Upper lobe of left lung (tissue), 5 donors: Measurements from ENCODE around the genes SLC25A26, EOGT and TMF1.

- PRO-cap, 2 experiments, result peak in 2 of 2 experiments; most common plus-strand start chr3:66220990 (in 1); most common minus-strand start chr3:66220804 (in 1)
- RAMPAGE, long total RNA, 4 experiments, result start-site peak on the plus strand in 4 of 4 experiments, at chr3:66220988-66221071 at its widest, 20 to 133 reads per replicate
Observed at GRCh38 chr3:66220577-66221530, at the start of gene SLC25A26. SLC25A26 (plus strand) TSS chr3:66221001.

DNA sequence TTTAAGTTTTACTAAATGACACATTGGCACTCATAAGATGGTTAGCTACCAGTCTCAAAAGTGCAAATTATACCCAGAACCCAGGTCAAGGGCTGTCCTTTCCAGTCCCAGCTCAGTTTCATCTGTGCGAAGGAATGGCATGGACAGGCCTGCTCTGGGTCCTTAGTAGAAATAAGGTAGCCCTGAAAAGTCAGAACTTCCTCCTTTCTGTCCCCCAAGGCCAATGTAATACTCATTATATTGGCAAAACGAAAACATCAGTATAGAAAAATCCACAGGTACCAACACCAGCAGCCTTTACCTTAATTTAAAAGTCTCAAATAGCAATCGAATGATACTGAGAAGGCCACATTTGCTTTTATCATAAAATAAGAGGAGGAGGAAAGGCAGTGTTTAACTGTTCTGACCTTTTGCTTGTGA, 121.7 kb downstream of the LRIG1 start:
- PRO-cap, 2 experiments, result no peak in any of the 2 experiments
- RAMPAGE, long total RNA, 4 experiments, result start-site peak on the minus strand in 1 of 4 experiments, centred at position 273 of the sequence, 37 reads per replicate

DNA sequence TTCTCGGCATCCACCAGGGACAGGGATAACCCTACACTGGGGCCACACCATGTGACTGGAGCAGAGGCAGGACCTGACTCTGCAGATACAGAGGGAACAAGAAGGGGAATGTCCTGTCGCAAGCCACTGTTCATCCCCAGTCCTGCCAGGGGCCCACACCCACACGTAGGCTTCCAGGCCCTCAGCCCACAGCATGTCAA, 68.1 kb downstream of the LRIG1 start:
- PRO-cap, 2 experiments, result peak in 1 of 2 experiments; most common plus-strand start position 126 of the sequence (in 1)
- RAMPAGE, long total RNA, 4 experiments, result no peak in any of the 4 experiments

GRCh38 chr3:66482991-66484082, 17.5 kb downstream of the LRIG1 start:
- PRO-cap, 2 experiments, result no peak in any of the 2 experiments
- RAMPAGE, long total RNA, 4 experiments, result no peak in any of the 4 experiments

DNA sequence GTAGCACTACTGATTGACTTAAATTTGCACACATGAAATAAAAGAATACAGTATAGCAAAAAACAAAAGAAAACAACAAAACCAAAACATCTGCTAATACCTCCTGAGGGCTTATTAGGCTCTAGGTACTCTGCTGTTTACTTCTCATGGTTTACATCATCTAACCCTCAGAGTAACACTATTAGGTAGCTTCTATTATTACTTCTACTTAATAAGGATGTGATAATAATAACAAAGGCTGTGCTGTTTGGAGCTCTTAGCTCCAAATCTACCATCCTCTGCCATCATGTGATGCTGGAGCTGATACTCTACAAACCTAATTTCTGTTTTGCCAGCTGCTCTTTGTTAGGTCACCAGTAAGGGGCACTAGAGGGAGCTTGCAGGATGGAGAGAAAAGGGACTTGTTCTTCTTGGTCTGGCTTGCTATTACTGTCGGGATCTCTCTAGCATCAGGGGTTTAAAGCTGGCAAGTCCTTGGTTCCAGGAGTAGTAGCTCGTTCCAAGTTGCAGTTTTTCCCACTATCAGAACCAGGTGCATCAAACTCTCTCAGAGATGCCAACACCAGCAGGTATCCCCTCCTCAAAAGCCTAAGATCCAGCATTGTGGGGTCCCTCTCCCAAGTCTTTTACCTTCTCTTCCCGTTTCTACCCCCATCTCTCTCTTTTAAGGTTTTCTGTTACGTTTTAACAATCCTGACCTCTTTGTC, 194.9 kb upstream of the KBTBD8 start:
- PRO-cap, 2 experiments, result no peak in any of the 2 experiments
- RAMPAGE, long total RNA, 4 experiments, result no peak in any of the 4 experiments

GRCh38 chr3:66819789-66820193, 178.3 kb upstream of the KBTBD8 start:
- PRO-cap, 2 experiments, result no peak in any of the 2 experiments
- RAMPAGE, long total RNA, 4 experiments, result no peak in any of the 4 experiments

- PRO-cap, 2 experiments, result no peak in any of the 2 experiments
- RAMPAGE, long total RNA, 4 experiments, result no peak in any of the 4 experiments
Observed at GRCh38 chr3:66972225-66972532, 25.9 kb upstream of the KBTBD8 start.

- PRO-cap, 2 experiments, result no peak in any of the 2 experiments
- RAMPAGE, long total RNA, 4 experiments, result no peak in any of the 4 experiments
Observed at GRCh38 chr3:67540077-67540494, 114.3 kb downstream of the SUCLG2 start.

- PRO-cap, 2 experiments, result no peak in any of the 2 experiments
- RAMPAGE, long total RNA, 4 experiments, result no peak in any of the 4 experiments
Observed at GRCh38 chr3:67646676-67647297, 7.6 kb downstream of the SUCLG2 start.

DNA sequence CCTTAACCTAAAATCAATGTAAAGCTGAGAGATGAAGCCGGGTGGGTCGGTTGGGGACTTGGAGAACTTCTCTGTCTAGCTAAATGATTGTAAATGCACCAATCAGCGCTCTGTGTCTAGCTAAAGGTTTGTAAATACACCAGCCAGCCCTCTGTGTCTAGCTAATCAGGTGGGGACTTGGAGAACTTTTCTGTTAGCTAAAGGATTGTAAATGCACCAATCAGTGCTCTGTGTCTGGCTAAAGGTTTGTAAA, 687 bp upstream of the SUCLG2 start:
- PRO-cap, 2 experiments, result no peak in any of the 2 experiments
- RAMPAGE, long total RNA, 4 experiments, result no peak in any of the 4 experiments

- PRO-cap, 2 experiments, result no peak in any of the 2 experiments
- RAMPAGE, long total RNA, 4 experiments, result no peak in any of the 4 experiments
Observed at GRCh38 chr3:67947670-67947942, 56.4 kb upstream of the TAFA1 start.

DNA sequence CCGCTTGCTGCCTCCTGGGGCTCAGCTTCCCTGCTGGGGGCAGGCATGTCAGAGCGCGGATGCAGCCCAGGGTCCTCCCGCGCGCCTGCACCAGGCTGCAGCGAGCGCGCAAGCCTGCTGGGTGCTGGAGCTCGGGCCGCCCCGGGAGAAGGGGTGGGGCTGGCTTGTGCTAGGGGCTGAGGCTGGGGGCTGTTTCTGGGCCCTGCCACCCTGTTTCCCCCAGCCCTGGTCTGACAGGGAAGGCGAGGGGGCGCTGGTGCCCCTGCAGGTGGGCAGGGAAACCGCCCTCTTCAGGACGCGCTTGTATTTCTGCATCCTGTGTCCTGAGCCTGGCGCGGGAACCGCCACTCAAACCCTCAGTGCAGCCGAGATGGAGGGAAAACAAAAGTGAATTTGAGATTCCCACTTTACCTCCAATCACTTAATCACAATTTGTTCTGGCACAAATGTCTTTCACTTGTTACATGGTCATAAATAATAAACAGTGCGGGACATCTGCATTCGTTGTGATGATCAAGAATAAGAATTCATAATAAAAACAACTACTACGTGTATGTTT, 3.9 kb downstream of the TAFA1 start:
- PRO-cap, 2 experiments, result no peak in any of the 2 experiments
- RAMPAGE, long total RNA, 4 experiments, result no peak in any of the 4 experiments

- PRO-cap, 2 experiments, result no peak in any of the 2 experiments
- RAMPAGE, long total RNA, 4 experiments, result no peak in any of the 4 experiments
Observed at GRCh38 chr3:69009560-69010094, 3.9 kb downstream of the EOGT start.

- PRO-cap, 2 experiments, result peak in 2 of 2 experiments; most common plus-strand start chr3:69013720 (in 1); most common minus-strand start chr3:69013645 (in 1)
- RAMPAGE, long total RNA, 4 experiments, result start-site peak on the minus strand in 3 of 4 experiments, at chr3:69013592-69013818 at its widest, 13 to 165 reads per replicate
Observed at GRCh38 chr3:69013560-69014363, at the start of gene EOGT. EOGT (minus strand) TSS chr3:69013684.

- PRO-cap, 2 experiments, result no peak in any of the 2 experiments
- RAMPAGE, long total RNA, 4 experiments, result start-site peak on the minus strand in 1 of 4 experiments, at chr3:69047443-69047458 at its widest, 24 reads per replicate
Observed at GRCh38 chr3:69047160-69048348, 4.6 kb downstream of the TMF1 start.

DNA sequence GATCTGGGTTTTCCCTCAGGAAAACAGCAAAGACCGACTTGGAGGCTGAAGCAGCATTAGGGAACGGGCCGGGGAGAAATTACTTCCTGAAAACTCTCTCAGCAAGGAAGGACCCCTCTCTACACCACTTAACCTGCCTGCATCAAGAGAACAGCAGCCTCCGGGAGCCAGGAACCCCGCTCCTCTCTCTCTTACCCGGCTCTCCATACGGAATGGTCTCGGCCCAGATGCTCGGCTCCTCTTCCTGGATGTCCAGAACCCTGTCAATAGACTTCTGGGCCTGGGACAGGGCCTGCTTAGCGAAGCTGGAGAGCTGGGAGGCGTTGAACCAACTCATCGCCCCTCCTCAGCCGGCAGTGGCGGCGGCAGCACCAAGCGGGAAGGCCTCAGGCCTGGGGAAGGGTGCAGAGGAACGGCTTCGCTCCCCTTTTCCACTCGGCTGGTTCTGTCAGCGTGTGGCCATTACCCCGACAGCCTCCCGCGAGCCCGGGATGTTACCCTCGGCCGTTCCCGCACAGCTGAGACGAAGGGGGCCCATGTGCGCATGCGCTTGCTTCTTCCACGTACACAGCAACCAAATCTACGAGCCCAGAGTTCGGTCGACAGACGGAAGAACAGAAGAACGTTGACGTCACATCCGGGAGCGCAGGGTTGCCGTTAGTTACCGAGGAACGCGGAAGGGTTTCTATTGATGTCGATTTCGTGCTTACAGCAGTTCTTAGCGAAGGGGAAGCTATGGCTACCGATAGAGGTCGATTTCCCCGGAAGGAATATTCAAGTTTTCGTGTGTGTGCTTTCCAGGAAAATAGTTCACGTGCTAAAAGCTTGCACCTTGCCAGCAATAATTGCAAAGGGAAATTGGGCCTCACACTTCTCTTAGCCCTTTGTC, at the start of gene TMF1:
TSS of gene TMF1 (minus strand) at position 584 of the 889 bp plus-strand sequence.
- PRO-cap, 2 experiments, result peak in 2 of 2 experiments; most common plus-strand start position 688 of the sequence (in 1); most common minus-strand start position 525 of the sequence (in 2)
- RAMPAGE, long total RNA, 4 experiments, result start-site peak on the minus strand in 4 of 4 experiments, centred at positions 514 to 535 of the sequence, 162 to 1,041 reads per replicate

- PRO-cap, 2 experiments, result no peak in any of the 2 experiments
- RAMPAGE, long total RNA, 4 experiments, result no peak in any of the 4 experiments
Observed at GRCh38 chr3:69121542-69121943, 852 bp downstream of the LMOD3 start.

DNA sequence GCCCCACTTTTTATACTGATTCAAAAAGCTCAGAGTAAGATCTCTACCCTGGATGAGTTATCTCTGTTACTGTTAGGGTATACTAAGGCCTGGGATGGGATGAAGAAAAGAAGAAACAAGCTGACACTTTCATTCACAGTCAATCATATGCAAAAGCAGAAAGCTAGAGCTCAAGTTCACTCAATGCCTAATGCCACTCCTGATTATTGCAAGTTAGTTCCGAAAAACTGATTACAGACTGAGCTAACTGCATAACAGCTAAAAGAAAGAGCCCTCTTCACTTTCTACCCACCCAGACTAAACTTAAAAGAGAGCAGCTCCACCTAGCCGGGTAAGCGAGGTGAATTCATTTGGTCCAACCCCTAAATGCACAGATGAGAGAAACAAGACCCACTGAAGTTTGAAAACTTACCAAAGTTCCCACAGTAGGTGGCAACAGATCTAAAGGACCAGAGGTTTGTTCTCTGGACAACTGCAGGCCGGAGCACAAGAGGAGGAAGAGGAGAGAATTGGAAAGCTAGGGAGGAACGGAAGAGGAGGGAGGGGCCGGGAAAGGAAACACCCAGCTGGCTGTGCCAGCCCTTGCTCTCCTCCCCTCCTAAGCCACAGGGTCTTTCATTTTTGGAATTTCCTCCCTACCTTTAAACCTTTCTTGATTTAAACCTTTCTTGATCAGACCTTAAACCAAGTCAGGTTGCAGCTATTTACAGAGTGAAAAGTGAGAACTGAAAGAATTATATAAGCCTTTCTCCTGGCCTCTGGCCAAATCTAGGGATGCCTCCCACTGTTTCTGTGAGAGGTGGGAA, 114.5 kb upstream of the LMOD3 start:
- PRO-cap, 2 experiments, result no peak in any of the 2 experiments
- RAMPAGE, long total RNA, 4 experiments, result no peak in any of the 4 experiments

DNA sequence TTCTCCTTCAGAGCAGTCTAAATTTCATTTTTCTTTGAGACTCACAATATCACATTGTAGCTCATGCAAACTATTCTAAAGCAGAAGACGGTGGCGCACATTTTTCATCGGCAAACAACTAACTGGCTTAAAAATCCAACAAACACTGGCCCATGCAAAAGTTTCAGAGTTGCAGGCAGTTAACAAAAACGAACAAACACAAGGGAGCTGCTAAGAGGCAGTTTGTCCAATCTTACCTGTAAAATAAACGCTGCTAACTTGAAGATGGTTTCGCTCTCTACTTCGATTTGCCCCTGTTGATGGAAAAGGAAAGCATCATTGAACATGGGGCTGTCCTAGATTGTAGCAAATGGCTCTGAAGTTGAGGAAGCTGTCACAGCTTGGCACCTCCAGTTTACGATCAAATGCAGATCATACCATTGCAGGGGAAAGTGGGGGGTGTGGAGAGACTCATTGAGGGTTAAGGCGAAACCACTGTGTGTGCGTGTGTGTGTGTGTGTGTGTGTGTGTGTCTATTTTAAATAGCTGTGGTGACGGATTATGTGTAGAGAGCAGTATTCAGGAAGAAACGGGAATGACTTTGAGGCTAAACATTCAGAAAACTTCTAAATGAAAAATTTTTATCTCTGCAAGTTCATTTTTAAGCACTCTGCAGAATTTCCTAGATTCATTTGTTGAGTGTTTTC, 127.6 kb upstream of the LMOD3 start:
- PRO-cap, 2 experiments, result no peak in any of the 2 experiments
- RAMPAGE, long total RNA, 4 experiments, result no peak in any of the 4 experiments

DNA sequence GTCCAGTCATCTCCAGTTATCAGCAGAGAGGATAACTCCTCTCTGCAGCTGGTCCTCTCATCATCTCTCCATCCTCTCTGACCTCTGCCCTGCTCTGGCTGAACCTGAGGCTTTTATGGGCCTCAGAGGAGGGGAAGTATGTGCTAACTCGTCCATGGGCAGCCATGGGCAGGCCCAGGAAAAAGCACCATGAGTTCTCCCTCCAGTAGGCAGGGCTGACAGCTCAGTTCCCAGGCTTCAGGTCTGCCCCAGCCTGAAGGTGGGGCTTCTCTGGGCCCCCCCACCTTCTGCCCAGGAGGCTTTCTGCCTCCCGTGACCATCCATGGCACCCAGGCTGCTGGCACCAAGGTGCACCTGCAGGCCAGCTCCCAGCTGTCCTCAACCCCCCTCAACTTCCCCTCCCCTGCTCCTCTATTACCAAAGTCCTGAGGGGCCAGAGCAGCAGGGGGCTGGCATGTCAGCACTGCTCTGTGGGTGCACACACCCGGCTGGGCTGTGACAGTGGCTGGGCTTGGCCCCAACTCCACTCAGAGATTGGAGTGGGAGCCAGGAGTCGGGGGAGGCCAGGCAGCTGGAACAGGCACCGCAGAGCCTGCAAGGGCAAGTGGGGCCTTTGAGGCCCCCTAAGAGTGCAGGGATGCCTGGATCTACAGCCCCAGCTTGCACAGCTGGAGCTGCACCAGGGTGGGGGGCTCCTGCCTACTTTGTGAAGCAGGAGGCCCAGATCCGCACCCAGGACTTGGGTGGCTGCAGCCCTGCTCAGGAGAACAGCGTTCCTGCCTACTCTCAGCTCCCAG, 99.0 kb upstream of the FRMD4B start:
- PRO-cap, 2 experiments, result no peak in any of the 2 experiments
- RAMPAGE, long total RNA, 4 experiments, result no peak in any of the 4 experiments